ENCODE measurements around the gene HMGCLL1.

DNA sequence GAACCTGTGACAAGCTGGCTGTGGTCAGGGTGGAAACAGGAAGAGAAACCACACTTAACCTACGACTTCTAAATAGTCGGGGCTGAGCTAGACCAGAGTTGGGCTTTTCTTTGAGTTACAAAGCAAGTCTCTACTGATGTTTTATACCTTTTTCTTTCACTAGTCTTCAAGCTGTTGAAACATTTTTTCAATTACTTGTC is 18.1 kb downstream of the KLHL31 start:
- PRO-cap, result no peak
- RAMPAGE, long total RNA, 2 experiments, result no peak in any of the 2 experiments

- PRO-cap, result unidirectional peak, plus-strand start at chr6:53794497
- RAMPAGE, long total RNA, 2 experiments, result no peak in any of the 2 experiments
These were observed 633 bp upstream of the LRRC1 start for GRCh38 chr6:53793947-53794796.

GRCh38 chr6:53802983-53803371 is 8.2 kb downstream of the LRRC1 start:
- PRO-cap, result no peak
- RAMPAGE, long total RNA, 2 experiments, result no peak in any of the 2 experiments

GRCh38 chr6:53927042-53927577 is 132.3 kb downstream of the LRRC1 start:
- PRO-cap, result no peak
- RAMPAGE, long total RNA, 2 experiments, result no peak in any of the 2 experiments

GRCh38 chr6:54009024-54009539 is 102.2 kb upstream of the MLIP start:
- PRO-cap, result no peak
- RAMPAGE, long total RNA, 2 experiments, result no peak in any of the 2 experiments

DNA sequence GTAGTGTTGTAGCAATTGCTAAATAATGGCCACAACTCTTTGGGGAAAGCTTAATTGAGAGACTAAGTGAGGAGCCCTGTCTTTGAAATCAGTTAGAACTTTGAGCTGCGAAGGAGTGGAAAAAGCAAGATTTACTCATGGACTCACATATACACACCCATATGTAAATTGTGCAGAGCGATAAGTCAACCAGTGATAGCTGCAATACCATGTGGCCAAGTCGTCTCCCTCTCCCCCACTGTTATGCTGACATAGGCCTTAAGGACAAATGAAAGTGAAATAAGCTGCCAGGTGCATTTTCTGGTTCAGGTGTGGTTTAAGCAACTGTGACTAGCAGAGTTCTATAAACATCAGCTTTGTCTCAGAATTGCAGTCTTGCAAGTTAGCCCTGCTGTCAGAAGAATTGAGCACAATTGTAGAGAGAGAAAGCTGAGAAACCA is 9.5 kb downstream of the FAM83B start:
- PRO-cap, result no peak
- RAMPAGE, long total RNA, 2 experiments, result no peak in any of the 2 experiments

- PRO-cap, result unidirectional peak, minus-strand start at chr6:55579041
- RAMPAGE, long total RNA, 2 experiments, result no peak in any of the 2 experiments
These were observed at the start of gene HMGCLL1 for GRCh38 chr6:55578496-55579580. TSS of gene HMGCLL1 (minus strand) at chr6:55579192.

GRCh38 chr6:56369975-56370503 is 122.7 kb upstream of the COL21A1 start:
- PRO-cap, result no peak
- RAMPAGE, long total RNA, 2 experiments, result no peak in any of the 2 experiments

GRCh38 chr6:56372514-56373043 is 125.2 kb upstream of the COL21A1 start:
- PRO-cap, result no peak
- RAMPAGE, long total RNA, 2 experiments, result no peak in any of the 2 experiments

DNA sequence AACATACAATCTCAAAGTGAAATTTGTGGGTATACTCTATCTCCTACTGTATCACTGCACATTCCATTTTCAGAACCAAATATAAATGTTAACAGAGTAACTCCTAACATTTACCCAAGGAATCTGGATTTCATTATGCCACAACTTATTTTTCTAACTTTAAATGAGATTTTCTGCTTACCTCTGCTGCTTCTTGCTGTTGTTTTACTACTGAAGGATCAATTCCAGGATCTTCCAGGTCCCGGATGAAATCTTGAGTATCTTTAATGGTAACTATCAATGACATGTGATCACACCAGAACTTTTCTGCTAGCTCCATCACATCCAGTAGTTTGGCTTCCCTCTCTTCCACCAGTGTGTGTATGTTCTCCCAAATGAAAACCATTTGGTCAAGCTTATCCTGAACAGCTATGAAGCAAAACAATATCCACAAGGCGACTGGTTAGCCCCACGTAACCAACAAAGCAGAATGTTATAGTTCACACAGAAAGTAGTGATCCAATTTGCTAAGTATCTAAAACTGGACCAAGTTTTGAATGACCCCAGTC is 261.0 kb upstream of the COL21A1 start:
- PRO-cap, result no peak
- RAMPAGE, long total RNA, 2 experiments, result start-site peak on the minus strand in 2 of 2 experiments, centred at positions 215 to 249 of the sequence, 32 to 96 reads per replicate

- PRO-cap, result no peak
- RAMPAGE, long total RNA, 2 experiments, result no peak in any of the 2 experiments
These were observed 330.3 kb downstream of the DST start for GRCh38 chr6:56624417-56624719.

DNA sequence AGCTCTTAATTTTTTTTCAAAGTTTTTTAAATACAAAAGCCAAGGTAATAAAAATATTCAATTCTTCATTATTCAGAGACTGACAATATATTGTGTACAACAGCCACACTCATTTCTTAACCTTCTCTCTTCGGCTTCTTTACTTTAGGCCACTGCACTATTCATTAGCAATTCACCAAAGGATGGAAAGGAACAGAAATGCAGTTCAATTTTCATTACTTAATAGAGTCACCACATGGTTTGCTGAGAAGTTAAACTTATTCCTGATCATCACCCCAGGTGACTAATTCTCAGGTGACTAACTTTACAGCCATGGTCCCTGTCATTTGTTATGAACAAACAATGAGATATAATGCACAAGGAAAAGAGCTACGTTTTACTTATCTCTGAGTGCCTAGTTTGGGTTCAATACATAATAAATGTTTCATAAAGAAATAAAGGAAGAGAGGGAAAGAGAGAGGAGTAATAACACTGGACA is 266.2 kb downstream of the DST start:
- PRO-cap, result no peak
- RAMPAGE, long total RNA, 2 experiments, result no peak in any of the 2 experiments

- PRO-cap, result no peak
- RAMPAGE, long total RNA, 2 experiments, result no peak in any of the 2 experiments
These were observed 239.6 kb downstream of the DST start for GRCh38 chr6:56714881-56715555.

DNA sequence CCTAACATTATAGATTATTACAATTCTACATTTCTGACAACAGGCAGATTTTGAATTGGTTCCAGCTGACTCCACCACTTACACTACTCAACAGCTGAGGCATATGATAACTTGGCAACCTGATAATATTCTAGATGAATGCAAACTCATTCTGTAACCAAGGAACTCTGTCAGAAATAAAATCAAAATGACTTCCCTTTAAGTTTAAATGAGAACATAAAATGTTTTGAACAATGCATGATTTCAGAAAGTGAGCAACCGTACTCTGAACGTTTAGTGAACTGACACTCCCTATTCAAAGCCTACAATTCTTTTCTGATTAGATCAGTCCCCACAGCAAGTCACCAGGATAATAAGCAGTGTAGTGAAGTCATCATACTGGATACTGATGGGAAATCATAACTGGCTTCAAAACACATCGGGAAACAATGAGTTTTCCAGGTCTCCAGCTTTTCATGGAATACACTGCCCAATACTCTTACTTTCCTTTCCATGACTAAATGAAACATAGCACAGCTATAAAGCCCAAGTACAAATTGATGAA is 113.8 kb downstream of the DST start:
- PRO-cap, result bidirectional peak, plus-strand start at position 399 of the sequence, minus-strand start at position 283 of the sequence
- RAMPAGE, long total RNA, 2 experiments, result no peak in any of the 2 experiments

DNA sequence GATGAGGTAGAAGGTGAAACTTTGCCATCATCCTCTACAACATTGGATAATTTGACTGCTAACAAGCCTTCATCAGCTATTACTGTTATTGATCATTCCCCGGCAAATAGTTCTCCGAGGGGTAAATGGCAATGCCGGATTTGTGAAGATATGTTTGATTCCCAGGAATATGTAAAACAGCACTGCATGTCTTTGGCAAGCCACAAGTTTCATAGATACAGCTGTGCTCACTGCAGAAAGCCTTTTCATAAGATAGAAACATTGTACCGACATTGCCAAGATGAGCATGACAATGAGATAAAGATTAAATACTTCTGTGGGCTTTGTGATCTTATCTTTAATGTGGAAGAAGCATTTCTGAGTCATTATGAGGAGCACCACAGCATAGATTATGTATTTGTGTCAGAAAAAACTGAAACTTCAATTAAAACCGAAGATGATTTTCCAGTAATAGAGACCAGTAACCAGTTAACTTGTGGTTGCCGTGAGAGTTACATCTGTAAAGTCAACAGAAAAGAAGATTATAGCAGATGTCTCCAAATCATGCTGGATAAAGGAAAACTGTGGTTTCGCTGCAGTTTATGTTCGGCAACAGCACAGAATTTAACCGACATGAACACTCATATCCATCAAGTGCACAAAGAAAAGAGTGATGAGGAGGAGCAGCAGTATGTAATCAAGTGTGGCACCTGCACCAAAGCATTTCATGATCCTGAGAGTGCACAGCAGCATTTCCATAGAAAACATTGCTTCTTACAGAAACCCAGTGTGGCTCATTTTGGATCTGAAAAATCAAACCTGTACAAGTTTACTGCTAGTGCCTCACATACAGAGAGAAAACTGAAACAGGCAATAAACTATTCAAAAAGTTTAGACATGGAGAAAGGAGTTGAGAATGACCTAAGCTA is 24.1 kb upstream of the BAG2 start:
- PRO-cap, result no peak
- RAMPAGE, long total RNA, 2 experiments, result no peak in any of the 2 experiments

- PRO-cap, result no peak
- RAMPAGE, long total RNA, 2 experiments, result no peak in any of the 2 experiments
These were observed 1.4 kb downstream of the BAG2 start for GRCh38 chr6:57173629-57173862.

DNA sequence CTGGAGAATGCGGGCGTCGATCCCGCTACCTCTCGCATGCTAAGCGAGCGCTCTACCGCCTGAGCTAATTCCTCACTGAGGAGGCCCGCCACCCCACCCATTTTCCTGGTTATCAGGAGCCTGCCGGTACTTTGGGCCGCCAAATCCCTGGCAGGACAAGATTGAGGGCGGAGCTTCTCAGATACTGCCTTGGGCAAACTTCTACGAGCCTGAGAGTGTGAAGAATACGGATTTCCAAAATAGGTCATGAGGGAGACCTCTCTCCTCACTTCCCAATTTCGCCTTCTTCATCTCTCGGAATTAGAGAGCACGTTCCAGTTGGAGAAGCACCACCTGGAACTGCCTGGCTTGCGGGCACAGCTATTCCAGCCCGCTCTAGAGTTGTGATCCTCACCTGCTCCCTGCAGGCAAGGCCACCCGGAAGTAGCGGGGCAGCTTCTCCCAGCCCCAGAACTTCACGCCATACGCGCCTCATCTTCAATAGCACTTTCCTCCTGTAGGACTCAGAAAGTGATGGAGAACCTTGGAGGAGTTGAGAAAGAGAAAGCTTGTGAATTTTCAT is 496.1 kb downstream of the PRIM2 start:
- PRO-cap, result no peak
- RAMPAGE, long total RNA, 2 experiments, result no peak in any of the 2 experiments

DNA sequence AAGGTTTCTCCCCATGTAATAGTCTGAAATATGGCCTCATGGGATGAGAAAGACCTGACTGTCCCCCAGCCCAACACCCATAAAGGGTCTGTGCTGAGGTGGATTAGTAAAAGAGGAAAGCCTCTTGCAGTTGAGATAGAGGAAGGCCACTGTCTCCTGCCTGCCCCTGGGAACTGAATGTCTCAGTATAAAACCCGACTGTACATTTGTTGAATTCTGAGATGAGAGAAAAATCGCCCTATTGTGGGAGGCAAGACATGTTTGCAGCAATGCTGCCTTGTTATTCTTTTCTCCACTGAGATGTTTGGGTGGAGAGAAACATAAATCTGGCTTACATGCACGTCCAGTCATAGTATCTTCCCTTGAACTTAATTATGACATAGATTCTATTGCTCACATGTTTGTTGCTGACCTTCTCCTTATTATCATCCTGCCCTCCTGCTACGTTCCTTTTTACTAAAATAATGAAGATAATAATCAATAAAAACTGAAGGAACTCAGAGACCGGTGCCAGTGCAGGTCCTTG is 1630.6 kb downstream of the KHDRBS2 start:
- PRO-cap, result no peak
- RAMPAGE, long total RNA, 2 experiments, result no peak in any of the 2 experiments

DNA sequence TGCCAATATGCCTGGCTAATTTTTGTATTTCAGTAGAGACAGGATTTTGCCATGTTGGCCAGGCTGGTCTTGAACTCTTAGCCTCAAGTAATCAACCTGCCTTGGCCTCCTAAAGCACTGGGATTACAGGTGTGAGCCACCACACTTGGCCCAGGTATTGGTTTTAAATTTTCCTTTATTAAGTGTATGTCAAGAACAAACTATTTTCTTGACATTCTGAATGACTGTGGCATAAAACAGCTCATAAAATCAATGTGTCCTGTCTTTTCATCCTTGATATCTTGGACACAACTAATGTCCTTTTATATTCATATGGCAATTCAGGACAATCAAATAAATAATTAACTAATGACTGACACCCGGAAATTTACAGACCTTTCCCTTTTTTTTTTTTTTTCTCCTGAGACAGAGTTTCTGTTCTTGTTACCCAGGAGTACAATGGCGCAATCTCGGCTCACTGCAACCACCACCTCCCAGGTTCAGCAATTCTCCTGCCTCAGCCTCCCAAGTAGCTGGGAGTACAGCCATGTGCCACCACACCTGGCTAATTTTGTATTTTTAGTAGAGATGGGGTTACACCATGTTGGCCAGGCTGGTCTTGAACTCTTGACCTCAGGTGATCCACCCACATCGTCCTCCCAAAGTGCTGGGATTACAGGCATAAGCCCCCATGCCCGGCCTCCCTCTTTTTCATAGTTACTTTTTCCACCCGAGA is 107.0 kb upstream of the LGSN start:
- PRO-cap, result no peak
- RAMPAGE, long total RNA, 2 experiments, result no peak in any of the 2 experiments

GRCh38 chr6:63564460-63564727 is 7.9 kb upstream of the PTP4A1 start:
- PRO-cap, result no peak
- RAMPAGE, long total RNA, 2 experiments, result no peak in any of the 2 experiments